Measurements from ENCODE around the gene TSHR.

DNA sequence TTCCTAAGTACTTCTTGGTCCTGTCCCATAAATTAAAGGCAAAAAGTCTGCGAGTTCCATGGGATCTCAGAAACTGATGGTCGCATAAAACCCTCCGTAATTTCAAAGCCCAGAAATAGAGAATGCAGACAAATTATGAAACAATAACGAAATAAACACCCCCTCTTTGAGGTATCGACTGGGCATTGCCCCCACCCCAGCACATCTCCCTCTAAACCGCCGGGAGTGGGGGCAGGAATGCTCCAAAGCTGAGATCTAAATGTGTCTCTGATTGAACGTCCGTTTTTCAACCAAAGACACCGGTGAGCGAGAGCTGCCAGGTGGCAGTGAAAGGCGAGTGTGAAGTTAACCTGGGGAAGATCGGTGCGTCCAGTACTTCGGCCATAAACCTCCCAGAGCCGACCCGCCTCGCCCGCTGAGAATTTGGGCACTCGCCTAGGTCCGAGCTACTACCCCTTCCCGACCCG is 694 bp downstream of the ANGEL1 start:
- RRBS = 2% methylated on average over 4 of the region's 23 CpGs

- RRBS = no CpG with 5 or more reads among the region's 15 CpGs
Observed at GRCh38 chr14:76904558-76905486, 78.6 kb downstream of the LRRC74A start.

GRCh38 chr14:76919660-76920441 is 93.6 kb downstream of the LRRC74A start:
- RRBS = 2% methylated on average over 4 of the region's 21 CpGs

DNA sequence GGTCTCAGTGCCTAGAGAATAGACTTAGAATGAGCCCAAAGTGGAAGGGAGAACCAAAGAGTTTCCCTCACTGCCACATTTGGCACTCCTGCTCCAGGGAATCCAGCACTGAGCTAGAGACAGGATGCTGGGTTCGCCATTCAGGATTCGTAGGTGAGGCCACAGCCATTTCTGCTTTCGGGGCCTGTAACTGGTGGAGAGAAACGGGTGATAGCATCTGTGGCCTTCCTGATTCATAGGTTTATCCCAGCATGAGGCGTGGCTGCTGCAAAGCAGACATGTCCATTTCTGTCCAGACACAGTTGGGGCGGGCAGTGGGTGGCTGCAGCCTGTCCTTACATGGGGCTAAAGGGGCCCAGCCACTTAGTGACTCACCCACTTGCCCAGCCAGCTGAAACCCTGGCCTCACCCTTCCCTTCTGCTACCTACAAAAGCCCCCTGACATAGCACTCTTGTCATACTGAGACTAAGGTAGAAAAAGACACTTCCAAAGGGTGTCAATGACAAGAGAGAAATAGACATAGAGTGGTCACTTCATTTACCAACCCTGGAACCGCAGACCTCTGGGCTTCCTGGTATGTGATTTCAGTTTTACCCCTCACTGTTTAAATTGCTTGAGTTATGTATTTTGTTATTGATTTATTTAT is 69.2 kb downstream of the IRF2BPL start:
- RRBS = no CpG with 5 or more reads among the region's 7 CpGs

DNA sequence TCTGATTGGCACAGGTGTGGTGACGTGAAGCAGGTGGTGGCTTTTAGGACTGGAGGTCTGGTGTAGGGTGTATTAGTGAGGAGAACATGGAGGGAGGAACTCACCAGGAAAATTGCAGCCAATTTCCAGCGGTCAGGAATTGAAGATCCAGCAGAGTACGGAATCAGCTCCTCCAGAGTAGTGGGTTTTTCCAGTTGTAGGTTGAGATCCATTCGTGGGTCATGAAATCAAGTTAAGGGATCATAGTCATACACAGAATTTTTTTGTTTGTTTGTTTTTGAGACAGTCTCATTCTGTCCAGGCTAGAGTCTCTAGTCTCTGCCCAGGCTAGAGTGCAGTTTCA is 68.3 kb downstream of the IRF2BPL start:
- RRBS = no CpG with 5 or more reads among the region's 4 CpGs

GRCh38 chr14:77039405-77040288 is 11.1 kb upstream of the IRF2BPL start:
- RRBS = under 1% methylated on average over 3 of the region's 18 CpGs

DNA sequence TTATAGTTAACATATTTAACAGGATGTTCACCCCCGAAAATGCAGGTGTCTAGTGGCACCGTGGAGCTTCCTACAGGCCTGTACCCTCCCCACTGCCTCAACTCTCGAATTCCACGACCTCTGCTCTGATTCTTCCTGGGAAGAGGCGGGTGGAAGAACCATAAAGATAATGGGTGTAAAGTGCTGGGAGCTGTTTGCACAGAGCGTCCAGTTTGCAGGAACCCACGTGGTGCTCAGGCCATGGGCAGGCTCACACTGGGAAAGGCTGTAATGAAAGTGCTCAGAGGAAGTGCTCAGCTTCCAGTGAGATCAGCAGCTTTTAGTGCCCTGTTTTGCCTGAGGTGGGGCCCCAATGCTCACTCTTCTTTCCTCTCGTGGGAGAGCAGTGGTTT is 2.7 kb downstream of the TMEM63C start:
- RRBS = no CpG with 5 or more reads among the region's 8 CpGs

- RRBS = no CpG with 5 or more reads among the region's 10 CpGs
Observed at GRCh38 chr14:77296183-77296516, 24.5 kb downstream of the POMT2 start.

DNA sequence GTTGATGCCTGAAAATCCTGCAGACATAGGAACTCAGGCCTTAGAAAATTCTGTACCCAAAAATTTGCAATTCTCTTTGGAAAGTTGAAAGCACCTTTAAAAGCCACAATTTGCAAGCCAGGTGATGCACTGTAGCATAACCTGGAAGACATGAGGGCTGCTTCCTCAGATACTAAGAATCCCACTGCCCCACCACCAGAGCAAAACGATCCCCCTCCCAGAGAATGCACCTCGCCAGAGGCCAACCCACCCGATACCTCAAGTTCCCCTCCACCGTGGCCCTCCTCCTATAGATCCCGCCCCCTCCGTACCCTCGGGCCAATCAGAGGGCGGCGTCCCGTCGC is 660 bp downstream of the POMT2 start:
- RRBS = no CpG with 5 or more reads among the region's 11 CpGs

GRCh38 chr14:77343186-77344097 is 22.6 kb downstream of the GSTZ1 start:
- RRBS = no CpG with 5 or more reads among the region's 11 CpGs

- RRBS = no CpG with 5 or more reads among the region's 4 CpGs
Observed at GRCh38 chr14:77451169-77451424, 6.3 kb downstream of the VIPAS39 start.

DNA sequence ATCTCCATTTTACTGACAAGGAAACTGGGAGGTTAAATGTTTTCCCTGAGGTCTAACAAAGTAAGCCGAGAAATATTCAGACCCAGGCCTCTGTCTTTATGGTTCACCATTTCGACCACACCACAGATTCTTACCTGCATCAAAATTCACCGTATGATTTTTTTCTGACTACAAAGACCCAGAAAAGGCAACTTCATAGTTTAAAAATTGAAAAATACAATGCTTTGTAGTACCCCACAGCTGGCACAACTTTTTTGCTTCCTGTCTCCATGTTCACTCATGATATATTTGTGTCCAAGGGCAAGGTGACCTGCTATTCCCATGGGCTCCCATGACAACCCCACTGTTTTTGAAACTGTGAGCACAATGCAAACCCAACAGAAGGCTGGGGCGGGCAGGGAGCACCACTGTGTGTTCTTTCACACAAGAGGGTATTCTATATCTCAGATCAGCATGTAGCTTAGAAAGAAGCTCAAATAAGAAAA is 56.0 kb upstream of the ISM2 start:
- RRBS = no CpG with 5 or more reads among the region's 4 CpGs

- RRBS = 92% methylated on average over 3 of the region's 11 CpGs
Observed at GRCh38 chr14:77641075-77641524, 24.7 kb upstream of the SPTLC2 start.

GRCh38 chr14:78013395-78013884 is 156.7 kb upstream of the NRXN3 start:
- RRBS = no CpG with 5 or more reads among the region's 7 CpGs

DNA sequence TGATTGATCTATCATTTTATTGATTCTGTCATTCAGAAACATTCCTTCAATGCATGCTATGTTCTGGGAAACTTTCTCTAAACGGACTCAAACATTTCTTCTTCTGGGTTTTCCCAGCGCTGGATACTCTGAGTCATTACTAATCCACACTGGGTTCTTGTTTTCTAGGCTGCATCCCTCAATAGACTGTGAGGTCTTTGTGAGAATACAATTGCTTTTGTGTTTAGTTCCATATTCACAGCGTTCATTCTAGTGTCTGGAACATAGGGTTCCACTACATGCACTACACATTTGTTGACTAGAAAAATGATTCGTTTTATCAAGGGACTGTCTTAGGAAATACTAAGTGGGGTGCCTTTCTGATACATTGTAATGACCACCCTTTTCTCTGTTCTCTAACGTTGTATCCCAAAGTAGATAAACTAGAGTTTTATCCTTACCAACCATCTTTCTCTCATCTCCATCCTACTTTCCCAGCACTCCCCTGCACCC is 878.7 kb downstream of the DIO2 start:
- RRBS = no CpG with 5 or more reads among the region's 5 CpGs

DNA sequence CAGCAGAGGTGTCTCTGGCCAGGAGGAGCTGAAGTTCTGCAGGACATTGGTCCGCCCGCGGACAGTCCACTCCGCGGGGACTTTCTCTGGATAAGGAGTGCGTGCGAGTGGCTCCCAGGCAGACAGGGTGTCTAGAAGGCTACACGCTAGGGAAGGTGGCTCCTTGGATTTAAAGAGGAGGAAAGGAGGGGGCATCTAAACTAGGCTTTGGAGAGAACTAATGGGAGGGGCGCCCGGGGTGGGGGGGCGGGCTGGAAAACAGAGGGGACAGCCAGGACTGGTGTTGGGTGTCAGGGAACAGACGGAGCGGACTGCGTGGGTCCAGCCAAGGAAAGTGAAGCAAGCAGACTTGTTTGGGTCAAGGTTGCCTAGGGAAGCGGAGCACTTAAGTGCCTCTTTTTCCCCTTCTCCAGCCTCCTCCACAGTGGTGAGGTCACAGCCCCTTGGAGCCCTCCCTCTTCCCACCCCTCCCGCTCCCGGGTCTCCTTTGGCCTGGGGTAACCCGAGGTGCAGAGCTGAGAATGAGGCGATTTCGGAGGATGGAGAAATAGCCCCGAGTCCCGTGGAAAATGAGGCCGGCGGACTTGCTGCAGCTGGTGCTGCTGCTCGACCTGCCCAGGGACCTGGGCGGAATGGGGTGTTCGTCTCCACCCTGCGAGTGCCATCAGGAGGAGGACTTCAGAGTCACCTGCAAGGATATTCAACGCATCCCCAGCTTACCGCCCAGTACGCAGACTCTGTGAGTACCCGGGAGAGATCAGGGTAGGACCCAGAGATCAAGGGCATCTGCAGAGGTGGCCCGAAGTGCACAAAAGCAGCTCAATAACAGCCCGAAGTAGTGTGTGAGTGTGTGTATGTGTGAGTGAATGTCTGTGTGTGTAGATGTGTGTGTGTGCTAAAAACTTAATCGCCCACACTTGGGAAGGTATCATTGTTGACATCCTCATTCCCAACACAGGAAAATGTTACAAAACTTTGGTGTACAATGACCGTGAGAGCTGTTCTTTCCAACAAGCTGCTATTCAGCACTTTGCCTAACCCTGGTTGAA is at the start of gene TSHR:
TSHR (plus strand) TSS at position 510 of the 1,049 bp plus-strand sequence.
- RRBS = no CpG with 5 or more reads among the region's 36 CpGs

DNA sequence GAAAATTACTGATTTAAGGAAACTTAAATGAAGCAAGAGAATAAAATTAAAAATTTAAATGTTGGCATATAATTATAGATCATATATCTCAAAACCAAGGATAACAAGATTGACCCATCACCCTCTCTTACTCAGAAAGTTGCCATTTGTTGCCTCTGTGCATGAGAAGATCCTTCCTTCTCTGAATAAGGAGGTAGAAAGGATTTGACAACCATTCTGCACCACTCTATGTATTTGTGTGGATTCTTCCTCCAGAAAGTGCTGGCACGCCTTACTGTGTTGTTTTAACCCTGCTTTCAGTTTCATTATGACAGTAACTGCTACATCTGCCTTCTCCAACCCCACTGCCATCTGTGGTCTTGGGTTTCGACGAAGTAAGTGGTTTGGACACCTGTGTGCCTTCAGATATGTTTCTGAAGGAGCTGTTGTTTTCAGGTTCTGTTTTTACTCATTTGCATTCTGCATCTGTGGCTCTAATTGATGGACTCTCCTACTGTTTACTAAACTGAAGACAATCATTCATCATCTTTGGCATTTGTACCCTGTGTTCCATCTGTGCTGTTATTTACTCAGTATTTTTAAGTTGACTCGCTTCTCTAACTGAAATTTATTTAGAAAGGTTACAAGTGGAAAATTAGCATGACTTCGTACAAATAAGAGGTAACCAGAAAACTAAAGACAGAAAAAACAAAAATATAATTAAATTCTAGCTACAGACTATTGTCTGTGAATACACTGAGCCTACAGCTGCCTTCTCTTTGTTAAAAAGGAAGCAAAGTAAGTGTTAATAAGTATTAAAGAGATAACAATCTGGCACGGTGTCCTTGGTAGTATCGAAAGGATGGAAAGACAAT is 4.1 kb downstream of the TSHR start:
- RRBS = no CpG with 5 or more reads among the region's 7 CpGs

- RRBS = no CpG with 5 or more reads among the region's 12 CpGs
Observed at GRCh38 chr14:81114092-81114378, 106.7 kb downstream of the GTF2A1 start.

GRCh38 chr14:81192485-81193063 is 28.2 kb downstream of the GTF2A1 start:
- RRBS = no CpG with 5 or more reads among the region's 2 CpGs